ENCODE results near the gene ATXN7L3.

DNA sequence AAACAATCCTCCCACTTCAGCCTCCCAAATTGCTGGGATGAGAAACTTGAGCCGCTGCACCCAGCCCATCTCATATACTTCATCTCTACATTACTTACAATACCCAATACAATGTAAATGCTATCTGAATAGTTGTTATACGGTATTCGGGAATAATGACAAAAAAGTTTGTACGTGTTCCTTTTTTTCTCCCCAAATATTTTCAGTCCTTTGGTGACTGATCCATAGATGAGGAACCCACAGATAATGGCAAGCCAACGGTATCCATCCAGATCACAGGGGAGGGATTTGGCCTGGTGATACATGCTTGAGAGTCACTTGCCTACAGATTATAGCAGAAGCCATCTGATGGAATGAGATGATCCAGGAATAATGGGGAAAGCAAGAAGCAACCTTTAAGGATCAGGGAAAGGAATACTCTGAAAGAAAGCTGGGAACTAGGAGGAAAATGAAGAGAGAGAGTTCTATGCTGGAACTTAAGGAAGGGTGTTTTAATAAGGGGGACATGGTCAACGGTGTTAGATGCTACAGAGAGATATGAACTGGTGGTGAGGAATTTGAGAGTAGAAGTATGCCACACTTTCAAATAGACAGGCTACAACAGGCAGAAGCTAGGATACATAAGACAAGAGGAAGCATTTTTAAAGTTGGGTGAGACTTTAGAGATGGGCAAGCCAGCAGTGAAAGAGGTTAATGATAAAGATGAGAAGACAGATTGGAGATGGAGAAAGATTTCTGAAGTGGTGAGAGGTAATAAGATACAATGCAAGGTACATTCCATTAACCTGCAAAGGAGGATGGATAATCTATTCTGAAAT, 3.9 kb upstream of the TMEM106A start:
- PRO-cap: no peak

DNA sequence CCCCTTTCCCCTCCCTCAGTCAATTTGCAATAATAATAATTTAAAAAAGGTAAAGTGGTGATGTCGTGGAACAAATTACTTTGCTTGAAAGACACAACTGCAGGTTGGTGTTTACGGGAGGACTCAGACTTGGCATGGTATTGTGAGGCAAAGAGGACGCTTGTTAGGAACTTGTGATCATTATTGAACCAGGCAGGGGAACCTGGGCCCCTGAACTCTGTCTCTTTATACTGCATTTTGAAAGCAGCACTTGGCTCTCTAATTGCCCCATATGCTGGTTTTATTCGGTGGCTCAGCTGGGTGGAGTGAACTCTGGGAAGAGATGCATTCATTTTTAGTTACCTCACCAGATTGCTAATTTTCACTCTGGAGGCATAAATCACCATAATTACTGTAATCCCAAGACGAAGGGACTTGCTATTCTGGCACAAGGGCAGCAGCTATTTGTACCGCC, 5.9 kb upstream of the DHX8 start:
- PRO-cap: no peak

- PRO-cap: no peak
Observed at GRCh38 chr17:43657402-43657959, 4.2 kb downstream of the MEOX1 start.

DNA sequence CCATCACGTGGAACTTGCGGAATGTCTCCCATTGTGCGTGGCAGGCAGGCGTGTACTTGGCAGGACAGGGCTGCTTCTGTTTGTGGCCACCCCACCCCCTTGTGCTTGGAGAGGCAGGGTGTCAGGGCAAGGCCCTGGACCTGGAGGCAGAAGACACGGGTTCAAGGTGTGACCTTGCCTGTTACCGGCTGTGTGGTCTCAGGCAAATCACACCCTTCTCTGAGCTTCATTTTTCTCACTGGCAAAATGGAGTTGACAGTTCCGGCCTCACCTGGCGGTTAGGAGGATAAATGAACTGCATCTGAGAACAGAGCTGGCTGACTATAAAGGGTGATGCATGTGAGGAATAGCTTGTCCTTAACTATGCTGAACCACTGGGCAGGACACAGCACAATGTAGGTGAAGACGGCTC, 4.1 kb upstream of the MEOX1 start:
- PRO-cap: no peak

DNA sequence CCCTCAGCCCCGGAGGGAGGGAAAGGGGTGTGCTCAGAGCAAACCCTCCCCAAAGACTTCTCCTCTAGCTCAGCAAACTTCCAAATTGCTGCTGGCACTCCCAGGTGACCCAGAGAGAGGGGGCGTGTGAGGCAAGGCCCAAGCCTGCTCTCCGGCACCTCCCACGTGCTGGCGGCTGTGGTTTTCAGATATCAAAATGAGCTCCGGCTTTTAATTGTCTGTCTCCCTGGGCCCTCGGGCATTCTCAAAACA, 218 bp upstream of the SOST start:
- PRO-cap: no peak

- PRO-cap: bidirectional peak, plus-strand start at chr17:43778520, minus-strand start at chr17:43778294
Observed at GRCh38 chr17:43778123-43778544, 643 bp downstream of the DUSP3 start.

GRCh38 chr17:43842583-43843250, 4.3 kb upstream of the CD300LG start:
- PRO-cap: no peak

GRCh38 chr17:43874273-43874952, 27.4 kb downstream of the CD300LG start:
- PRO-cap: no peak

DNA sequence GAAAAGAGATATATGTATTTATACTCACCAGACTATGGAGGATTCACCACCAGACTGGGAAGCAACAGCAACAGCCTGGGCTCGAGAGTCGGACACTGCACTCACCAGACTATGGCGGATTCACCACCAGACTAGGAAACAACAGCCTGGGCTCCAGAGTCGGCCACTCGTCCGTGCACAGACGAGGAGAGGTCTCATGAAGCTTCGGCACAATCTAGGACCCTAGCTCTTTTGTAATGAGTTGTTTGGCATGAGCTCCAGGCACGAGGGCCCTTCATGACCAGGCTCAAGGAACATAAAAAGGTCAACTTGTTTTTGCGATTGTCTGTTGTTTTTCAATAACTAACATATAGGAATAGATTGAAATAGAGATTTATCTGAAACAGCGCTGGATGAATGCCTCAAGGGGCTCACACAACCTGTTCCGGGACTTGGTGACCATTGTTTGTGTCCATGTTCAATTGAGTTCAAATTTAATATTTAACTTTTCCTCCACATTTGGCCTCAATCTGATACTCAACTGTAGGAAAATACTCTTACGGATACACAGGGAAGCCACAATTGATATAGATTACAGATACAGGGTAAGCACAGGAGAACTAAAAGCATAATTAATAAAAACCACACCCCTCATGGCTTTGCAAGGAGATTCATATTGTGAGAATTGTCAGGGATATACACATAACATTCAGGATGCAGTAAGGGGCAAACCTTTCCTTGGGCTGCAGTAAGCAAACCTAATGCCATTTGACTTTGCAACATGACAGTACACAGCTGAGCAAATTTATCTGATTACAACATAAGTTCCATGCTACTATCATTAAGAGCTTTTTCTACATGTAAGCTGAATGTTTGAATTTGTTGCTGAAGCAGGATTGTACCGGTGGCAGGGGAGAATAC, 4.7 kb upstream of the TMEM101 start:
- PRO-cap: no peak

DNA sequence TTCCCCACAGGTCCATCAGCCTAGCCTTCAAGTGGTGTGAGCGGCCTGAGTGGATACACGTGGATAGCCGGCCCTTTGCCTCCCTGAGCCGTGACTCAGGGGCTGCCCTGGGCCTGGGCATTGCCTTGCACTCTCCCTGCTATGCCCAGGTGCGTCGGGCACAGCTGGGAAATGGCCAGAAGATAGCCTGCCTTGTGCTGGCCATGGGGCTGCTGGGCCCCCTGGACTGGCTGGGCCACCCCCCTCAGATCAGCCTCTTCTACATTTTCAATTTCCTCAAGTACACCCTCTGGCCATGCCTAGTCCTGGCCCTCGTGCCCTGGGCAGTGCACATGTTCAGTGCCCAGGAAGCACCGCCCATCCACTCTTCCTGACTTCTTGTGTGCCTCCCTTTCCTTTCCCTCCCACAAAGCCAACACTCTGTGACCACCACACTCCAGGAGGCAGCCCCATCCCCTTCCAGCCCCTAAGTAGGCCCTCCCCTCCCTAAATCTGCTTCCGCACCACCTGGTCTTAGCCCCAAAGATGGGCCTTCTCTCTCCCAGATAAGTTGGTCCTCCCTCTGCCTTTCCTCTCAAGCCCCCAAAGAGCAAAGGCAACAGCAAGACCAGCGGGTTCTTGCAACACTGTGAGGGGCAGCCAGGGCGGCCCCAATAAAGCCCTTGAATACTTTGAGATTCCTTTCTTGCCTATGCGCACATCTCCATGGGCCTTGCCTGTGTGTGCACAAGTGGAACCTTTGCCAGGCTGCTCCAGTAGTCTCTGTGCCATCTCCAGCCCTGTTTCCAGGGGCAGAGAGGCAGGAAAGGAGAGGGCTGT, 5.3 kb downstream of the G6PC3 start:
- PRO-cap: no peak

- PRO-cap: bidirectional peak, plus-strand start at chr17:44199834, minus-strand start at chr17:44199865; bidirectional peak, plus-strand start at chr17:44200352, minus-strand start at chr17:44200085
Observed at GRCh38 chr17:44199649-44200240, at the start of gene ATXN7L3. Gene ATXN7L3 (minus strand): TSS chr17:44199884.

DNA sequence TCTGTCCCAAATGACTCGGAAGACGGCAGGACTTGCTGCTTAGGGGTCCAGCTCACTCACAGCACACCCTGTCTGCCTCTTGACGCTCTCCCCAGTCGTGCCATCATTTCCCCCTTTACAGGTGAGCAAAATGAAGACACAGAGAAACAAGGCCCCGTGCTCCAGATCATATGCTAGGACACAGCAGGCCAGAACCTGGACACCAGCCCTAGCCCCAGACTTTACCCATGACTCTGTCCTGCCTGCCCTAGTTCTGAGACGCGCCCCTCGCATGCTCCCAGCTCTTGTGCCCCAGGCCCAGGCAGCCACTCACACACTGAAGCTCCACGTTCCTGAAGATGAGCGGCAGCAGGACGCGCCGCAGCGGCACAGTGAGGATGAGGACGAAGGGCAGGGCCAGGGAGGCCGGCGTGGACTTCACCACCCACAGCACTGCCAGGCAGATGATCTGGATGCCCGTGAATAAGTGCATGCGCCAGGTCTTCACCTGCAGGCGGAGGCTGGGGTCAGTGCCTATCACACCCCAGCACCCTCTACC, 17.0 kb downstream of the SLC4A1 start:
- PRO-cap: no peak

- PRO-cap: no peak
Observed at GRCh38 chr17:44280082-44280839, 12.3 kb upstream of the SLC4A1 start.

DNA sequence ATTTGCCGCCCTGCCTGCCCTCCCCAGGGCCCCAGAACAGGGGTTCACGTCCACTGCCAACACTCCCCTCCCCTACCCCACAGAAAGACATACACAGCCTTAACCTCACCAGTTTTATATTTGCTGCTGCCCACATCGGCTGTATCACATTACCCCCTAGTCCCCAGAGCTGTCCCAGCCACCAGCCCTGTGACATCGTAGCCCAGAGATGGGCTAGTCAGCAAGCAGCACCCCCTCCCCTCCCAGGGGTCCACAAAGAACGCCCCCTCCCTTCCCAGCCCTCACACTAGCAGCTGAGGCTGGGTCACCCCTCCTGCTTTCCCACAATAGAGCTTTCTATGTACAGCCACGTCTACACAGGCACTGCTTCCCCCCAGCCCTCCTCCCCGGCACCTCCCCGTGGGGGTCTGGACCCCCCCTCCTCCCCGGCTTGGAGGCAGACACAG, 8.0 kb downstream of the GRN start:
- PRO-cap: no peak

DNA sequence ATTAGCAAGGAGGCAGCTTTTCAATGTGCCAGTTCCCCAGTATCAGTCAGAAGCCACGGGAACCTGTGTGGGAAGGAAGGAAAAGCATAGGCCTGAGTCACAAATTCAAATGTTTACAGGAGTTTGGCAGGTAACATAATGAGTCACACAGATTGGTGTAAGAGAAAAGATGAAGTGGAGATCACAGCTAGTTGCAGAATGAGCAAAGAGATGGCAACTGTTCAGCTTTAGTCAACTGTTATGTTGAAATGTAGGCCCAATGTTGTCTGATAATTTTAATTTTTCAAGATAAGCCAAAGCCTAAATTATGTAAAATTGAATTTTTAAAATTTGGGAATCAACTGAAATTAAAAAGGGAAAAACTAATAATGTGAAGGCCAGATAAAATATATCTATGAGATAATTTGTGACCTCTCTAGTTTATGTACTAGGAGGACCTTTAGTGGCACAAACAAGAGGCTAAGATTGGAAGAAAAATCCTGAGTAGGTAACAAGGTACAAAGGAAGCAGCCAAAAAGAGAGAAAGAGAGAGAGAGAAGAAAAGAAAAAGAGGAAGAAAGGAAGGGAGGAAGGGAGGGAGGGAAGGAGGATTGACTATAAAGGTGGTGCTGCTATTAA, 28.3 kb upstream of the ITGA2B start:
- PRO-cap: no peak

DNA sequence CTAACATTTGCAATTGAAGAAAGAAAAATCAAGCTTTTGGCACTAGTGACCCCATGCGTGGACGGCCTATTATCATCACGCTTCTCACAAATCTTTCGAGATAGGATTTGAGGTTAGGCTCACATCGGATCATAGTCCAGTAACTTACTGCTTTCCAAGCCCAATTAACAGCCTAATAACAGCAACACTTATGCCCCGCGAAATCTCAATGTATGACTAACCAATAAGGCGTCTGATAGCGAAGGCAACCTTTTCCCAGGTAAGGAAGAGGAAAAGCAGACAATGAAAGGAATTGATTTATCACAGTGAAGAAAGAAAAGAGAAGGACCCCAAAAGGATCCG, 674 bp downstream of the GPATCH8 start:
- PRO-cap: no peak

DNA sequence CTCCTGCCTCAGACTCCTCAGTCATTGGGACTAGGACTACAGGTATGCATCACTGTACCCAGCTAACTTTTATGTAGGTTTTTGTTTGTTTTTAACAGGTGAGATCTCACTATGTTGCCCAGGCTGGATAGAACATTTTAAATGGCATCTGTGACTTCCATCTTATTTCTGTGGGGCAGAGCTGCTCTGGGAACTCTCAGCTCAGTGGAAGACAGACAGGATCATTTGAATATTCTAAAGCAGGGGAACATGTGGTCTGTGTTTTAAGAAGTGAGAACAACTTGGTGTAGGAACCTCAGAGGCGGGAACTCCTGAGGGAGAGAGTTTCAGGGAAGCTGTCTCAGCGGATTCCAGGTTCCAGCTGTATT, 21.4 kb upstream of the FZD2 start:
- PRO-cap: unidirectional peak, plus-strand start at position 292 of the sequence

GRCh38 chr17:44845898-44846404, 1.7 kb upstream of the HIGD1B start:
- PRO-cap: no peak

DNA sequence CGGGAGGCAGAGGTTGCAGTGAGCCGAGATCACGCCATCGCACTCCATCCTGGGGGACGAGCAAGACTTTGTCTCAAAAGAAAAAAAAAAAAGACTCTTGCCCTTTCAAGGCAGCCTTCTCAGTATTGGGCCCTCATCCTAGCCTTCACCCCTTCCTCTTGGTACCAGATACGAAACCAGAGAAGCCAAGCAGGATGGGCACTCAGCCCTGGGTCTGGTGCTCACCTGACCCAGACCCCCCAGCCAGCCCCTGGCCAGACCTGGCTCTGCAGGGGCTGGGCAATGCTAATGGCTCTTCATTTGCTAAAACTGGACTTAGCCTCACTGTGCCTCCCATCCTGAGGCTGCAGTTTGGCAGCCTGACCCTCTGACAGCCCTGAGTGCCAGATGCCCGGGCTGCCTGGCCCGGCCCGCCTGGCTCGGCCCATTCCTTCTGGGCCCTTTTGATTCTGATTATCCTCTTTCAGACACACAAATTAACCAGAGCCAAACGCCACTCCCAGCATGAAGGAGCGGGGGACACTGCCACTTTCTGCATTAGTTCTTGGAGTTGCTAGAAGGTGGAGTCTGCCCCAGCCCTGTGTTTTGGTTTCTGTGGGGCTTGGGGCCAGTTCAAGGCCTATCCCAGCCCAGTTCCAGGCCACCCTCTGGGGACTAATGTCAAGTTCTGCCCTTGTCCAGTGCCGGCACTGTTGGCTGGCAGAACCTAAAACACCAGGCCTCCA, 21.8 kb downstream of the PLCD3 start:
- PRO-cap: no peak

DNA sequence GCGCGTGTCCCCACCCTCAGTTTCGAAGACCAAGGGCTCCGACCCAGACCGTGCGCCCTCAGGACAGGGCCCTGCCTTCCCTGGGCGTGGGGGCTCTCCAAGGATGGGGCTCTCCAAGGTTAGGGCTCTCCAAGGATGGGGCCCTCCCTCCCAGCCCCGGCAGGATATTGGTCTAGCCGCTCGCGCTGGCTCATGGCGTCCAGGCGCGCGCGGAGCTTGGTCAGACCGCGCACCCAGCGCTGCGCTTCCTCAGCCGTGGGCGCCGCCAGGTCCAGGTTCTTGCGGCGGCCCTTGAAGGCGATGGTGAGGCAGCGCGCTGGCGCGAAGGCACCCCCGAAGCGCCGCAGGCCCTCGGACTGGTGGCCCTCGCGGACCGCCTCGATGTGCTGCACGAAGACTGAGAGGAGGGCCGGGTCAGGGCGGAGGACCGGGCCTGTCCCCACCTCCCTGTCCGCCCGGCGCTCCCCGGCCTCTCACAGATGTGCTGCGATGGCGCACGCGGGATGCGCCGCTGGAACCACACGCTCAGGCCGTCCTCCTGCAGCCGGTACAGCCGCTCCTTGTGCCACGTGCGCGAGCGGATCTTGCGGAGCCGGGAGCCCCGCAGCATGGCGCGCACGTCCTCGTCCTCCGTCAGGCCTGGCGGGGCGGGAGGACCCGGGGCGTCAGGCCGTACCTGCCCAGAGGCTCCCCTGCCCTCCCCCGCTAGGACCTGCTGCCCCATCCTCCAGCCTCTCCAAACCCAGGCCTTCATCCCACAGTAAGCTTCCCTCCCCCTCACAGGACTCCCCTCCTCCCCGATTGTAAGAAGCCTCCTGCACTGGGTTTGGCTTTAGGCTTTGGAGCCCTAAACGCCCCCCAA, 11.3 kb downstream of the PLCD3 start:
- PRO-cap: no peak